Lower leg skin (tissue), 2 donors: ENCODE results near the gene NACAD.

DNA sequence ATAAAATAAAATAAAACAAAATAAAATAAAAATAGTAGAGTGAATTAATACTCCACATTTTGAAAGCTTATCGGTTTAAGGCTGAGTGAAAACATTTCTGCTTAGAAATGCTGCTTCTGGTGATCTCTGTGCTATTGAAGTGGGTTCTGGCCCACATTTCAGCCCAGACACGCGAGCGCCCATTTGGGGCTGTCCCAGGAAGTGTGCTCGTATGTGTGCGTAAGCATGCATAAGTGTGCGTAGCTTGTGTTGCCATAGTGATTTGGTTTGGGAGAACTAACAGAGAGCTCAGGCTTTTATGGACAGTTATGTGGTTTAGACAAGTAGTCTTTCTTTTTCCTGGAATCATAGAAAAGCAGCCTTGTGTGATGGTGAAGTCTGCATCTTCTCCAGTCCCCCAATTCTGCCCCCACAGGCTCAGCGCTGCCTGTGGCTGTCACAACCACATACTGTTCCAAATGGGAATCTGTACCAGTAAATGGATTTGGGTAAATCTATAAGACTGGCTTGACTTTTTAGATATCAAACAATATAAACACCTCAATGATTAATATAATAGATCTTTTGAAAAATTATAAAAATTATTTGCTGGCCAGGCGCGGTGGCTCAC, 29.8 kb upstream of the PURB start:
- PRO-cap = no peak
- RAMPAGE, long total RNA, 2 experiments = no peak in any of the 2 experiments

DNA sequence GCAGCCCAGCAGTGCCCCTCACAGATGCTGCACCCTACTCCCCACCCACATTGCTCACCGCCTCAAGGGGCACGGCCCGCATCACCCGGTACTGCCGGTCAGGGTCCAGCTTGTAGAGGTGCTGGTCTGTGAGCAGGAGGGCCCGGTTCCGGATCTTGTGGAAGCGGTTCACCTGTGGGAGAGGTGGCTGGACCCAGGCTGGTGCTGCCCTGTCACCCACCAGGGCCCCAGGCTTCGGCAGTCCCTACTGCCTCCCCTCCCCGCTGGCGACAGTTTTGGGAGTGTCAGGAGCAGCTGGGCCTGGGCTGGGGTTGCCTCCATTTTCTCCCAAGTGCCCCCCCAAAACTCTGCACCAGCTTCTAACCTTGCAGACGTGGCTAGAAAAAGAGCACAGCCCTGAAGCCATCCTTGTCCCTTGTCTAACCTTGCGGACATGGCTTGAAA, 14.8 kb downstream of the MYO1G start:
- PRO-cap = no peak
- RAMPAGE, long total RNA, 2 experiments = no peak in any of the 2 experiments

- PRO-cap = no peak
- RAMPAGE, long total RNA, 2 experiments = no peak in any of the 2 experiments
Measured at GRCh38 chr7:44971542-44972653, 6.9 kb downstream of the MYO1G start.

DNA sequence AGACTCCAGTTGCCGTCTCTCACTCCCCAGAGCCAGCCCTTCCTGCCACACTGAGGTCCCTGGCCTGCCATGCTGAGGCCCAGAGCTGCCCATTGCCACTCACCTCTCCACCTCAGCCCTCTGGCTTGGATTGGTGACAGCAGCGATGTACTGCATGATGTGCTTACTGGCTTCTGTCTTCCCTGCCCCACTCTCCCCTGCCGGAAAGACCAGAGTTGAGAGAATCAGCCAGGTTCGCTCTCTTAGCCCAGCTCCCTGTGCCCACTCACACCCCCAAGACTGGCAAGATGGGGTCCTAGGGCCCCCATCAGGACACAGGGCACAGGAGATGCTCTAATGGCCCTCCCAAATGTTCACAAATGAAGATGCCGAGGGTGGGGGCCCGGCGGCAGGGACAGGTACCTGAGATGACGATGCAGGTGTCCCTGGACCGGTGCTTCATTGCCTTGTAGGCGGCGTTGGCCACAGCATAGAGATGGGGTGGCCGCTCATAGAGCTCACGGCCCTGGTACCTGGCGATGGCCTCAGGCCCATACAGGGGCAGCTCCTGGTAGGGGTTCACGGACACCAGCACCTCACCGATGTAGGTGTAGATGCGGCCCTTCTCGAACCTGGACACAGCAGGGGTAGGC, 2.2 kb downstream of the MYO1G start:
- PRO-cap = no peak
- RAMPAGE, long total RNA, 2 experiments = no peak in any of the 2 experiments

- PRO-cap = no peak
- RAMPAGE, long total RNA, 2 experiments = no peak in any of the 2 experiments
Measured at GRCh38 chr7:44981504-44982167, 2.8 kb upstream of the MYO1G start.

- PRO-cap = no peak
- RAMPAGE, long total RNA, 2 experiments = no peak in any of the 2 experiments
Measured at GRCh38 chr7:45006870-45007513, 7.0 kb downstream of the CCM2 start.

- PRO-cap = bidirectional peak, plus-strand start at chr7:45089034, minus-strand start at chr7:45088969
- RAMPAGE, long total RNA, 2 experiments = no peak in any of the 2 experiments
Measured at GRCh38 chr7:45088457-45089919, at the start of gene NACAD. NACAD (minus strand) TSS chr7:45088969.

GRCh38 chr7:45192229-45193102, 34.9 kb downstream of the RAMP3 start:
- PRO-cap = unidirectional peak, minus-strand start at chr7:45192594
- RAMPAGE, long total RNA, 2 experiments = no peak in any of the 2 experiments

DNA sequence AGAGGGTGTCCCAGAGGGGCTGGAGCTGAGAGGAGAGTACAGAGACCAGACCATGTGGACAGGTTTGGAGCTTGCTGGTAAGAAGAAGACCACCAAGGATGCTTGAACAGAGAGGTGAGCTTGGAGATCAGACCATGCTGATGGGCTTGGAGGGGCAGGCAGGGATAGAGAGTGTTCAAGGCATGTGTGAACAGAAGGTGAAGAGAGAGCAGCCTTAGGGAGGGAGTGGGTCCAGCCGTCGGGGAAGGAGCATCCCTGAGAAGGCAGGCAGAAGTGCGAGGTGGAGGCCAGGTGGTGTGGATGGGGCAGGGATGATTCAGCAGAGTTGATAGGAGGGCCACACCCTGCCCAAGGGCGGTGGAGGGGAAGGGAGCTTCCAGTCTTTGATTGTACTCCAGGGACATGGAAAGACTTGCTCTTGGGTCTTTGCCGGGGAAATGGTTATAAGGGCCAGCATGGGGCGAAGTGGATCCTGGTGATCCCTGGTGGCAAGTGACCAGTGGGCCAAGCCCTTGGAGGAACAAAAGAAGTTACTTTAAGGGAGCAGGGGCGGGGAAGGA, 83.6 kb downstream of the RAMP3 start:
- PRO-cap = no peak
- RAMPAGE, long total RNA, 2 experiments = no peak in any of the 2 experiments

GRCh38 chr7:45719532-45720217, 145.5 kb downstream of the ADCY1 start:
- PRO-cap = no peak
- RAMPAGE, long total RNA, 2 experiments = no peak in any of the 2 experiments

GRCh38 chr7:45727546-45727966, 145.3 kb downstream of the CCDC201 start:
- PRO-cap = no peak
- RAMPAGE, long total RNA, 2 experiments = no peak in any of the 2 experiments

DNA sequence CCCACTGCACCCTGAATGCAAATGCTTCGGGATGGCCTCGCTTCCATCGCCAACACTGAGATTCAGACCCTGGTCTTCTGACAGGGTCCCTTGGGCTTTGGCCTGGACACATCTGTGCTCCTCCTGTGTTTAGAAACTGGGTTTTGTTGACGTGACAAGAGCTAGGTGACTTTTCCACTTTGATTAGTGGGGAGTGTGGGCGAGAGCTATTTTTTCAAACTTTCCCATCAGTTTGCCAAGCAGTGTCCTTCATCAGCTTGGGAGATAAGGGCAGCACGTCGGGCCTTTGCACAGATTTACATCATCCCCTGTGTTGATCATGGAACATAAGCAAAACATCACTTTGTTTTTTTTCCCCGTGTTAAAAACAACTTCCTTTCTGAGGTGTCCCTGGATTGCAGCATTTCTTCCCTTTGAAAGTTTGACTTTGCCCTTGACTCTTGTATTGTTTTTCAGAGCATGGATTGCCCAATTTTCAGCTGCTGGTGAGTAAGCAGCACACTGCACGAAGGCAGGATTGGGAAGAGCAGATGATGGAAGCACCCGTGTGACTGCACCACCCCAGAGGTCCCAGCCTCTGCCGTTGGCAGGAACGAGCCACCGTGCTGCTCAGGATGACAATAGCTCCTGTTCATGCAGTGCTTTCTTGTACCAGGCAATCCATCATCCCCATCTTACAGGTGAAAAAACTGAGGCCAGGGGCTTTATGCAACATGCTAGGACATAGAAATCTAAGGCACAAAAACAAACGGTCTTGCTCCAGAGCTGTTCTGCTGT, 6.4 kb upstream of the IGFBP1 start:
- PRO-cap = no peak
- RAMPAGE, long total RNA, 2 experiments = no peak in any of the 2 experiments

- PRO-cap = no peak
- RAMPAGE, long total RNA, 2 experiments = no peak in any of the 2 experiments
Measured at GRCh38 chr7:45916994-45917671, 3.9 kb downstream of the IGFBP3 start.

GRCh38 chr7:46281238-46281639, 360.2 kb upstream of the IGFBP3 start:
- PRO-cap = no peak
- RAMPAGE, long total RNA, 2 experiments = no peak in any of the 2 experiments

DNA sequence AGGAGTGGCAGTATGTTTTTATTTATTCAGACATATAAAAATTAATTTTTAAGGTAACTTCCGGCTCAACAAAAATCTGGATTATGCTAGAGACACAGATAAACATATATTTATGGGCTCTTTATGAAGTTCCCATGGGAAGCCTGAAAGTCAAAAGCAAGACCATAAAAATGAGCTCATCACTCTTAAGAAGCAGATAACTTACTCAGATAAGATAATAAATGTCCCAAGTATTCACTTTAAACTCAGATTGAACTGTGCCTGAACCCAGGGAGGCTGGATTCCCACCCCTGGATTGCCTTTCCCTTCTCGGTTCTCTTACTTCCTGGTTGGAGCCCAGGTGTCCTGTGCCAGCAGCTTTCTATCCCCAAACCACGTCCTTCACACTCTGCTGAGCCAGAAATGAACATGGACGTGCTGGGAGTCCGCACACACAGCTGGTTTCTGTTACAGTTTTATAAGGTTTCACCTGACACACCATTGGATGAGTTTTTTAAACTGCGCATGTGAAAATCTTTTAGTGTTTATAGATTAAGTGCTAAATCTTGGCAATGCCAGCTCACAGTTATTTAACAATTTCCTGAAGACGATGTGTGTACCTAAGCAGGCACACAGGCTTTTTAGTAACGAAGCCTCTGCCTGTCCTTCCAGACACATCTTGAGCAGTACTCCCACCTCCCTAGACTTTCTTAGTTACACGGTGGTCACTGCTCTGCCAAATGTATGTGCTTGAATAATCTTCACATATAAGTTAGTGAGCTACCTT, 636.3 kb upstream of the IGFBP3 start:
- PRO-cap = no peak
- RAMPAGE, long total RNA, 2 experiments = no peak in any of the 2 experiments

GRCh38 chr7:47052891-47053185, 529.1 kb downstream of the TNS3 start:
- PRO-cap = no peak
- RAMPAGE, long total RNA, 2 experiments = no peak in any of the 2 experiments

DNA sequence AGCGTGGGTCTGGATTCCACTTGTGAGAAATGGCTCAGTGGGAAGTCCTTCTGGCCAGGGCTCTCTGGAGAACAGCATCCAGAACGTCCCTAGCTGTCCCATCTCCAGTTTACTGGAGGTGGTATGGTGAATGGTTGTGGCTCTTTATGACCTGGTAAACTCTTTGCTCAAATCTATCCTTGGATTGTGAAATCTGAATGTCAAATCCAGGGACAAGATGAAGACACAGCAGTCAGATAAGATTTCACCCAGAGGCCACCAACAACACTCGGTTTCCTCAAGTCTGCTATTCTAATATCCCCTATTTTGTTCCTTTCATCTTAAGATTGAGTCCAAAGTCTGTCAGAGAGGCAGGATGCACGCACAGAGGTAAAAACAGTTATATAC, 287.0 kb downstream of the TNS3 start:
- PRO-cap = no peak
- RAMPAGE, long total RNA, 2 experiments = no peak in any of the 2 experiments

- PRO-cap = no peak
- RAMPAGE, long total RNA, 2 experiments = no peak in any of the 2 experiments
Measured at GRCh38 chr7:47327223-47327845, 254.6 kb downstream of the TNS3 start.

DNA sequence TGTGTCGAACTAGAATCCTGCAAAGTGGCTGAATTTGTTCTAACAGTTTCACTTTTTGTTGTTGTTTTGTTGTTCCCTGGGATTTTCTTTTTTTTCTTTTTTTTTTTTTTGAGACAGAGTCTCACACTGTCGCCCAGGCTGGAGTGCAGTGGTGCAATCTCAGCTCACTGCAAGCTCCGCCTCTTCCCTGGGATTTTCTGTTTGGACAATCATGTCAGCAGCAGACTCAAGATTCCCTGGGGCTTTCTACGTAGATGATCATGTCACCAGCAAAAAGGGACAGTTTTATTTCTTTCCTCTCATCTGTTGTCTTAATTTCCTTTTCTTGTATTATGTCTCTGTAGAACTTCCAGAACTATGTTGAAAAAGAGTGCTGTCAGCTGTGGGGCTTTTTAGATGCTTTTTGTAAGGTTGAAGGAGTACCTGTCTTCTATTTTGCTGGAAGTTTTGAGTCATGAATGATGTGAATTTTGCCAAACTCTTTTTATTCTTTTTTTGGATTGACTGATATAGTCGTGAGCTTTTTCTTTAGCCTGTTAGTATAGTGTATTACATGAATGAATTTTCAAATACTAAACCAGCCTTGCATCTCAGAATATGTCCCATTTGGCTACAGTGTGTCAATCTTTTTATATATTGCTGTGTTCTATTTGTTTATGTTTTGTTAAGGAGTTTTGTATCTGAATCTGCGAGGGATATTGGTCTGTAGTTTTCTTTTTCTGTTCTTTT, 241.3 kb downstream of the TNS3 start:
- PRO-cap = no peak
- RAMPAGE, long total RNA, 2 experiments = no peak in any of the 2 experiments

DNA sequence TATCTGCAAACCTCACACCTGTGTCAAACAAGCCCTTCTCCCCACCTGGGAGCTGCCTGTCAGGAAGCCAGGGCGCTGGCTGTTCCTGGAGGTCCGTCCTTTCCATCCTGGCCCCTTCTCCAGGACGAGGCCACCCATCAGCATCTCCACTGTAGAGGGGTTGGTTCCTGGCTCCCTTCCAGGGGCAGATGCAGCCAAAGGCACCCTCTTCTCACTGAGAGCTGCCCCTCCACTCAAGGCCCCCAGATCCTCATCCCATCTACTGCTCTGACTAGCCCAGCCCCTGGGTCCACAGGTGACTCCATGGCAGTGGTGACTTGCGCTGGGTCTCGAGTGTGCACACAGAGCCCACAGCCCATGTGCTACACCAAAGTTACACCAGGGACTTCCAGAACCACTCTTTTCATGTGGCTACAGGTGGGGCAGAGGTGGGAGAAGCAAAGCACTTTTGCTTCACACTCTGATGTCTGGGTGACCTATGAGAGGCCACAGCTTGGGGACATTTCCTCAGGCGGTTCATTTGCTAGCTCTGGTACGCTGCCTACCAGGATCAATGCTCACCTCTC, 229.3 kb downstream of the TNS3 start:
- PRO-cap = no peak
- RAMPAGE, long total RNA, 2 experiments = no peak in any of the 2 experiments